Fibroblast of villous mesenchyme (primary cell): ENCODE measurements around the gene ZFAND6.

DNA sequence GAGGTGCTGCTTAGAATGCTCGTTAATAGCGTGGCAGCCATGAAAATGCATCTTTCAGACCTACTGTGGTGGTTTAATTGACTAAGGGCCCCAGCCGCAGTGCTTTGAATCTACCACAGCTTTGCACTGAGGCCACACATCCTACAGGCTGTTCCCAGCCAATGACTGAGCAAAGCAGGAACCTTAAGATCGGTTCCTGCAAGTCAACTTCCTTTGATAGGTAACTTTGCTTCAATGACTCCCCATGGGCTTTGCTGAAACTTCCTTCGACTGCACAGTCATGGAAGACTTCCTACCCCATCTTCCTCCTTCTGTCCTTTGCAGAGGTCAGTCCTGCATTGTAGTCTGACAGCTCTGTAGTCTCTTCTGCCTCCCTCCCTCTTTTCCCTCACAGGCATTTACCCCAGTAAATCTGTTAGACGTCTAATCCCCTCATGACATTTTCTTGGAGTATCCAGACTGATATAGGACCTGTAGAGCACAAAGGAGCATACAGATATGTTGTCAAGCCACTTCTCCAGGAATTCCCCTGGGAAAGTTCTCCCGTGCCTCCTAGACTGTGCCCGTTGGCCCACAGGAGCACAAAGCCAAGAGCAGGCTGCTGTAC is 2.6 kb upstream of the BCL2A1 start:
- CAGE, long polyA plus RNA: no peak

DNA sequence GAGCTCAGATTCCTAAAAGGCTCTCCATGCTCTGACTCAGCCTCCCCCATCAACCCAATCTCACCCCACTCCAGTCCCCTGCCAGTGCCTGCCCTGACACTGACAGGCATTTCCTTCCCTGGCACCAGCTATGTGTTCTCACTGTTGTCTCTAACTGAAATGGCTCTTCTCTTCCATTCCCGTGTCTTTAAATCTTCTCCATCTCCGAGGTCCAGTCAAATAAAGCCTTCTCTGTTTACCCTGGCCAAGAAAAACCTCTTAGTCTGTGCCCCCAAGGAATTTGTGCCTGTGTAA is 7.4 kb upstream of the BCL2A1 start:
- CAGE, long polyA plus RNA: no peak

GRCh38 chr15:80059596-80060409 is at the start of gene ZFAND6:
TSS of gene ZFAND6 (plus strand) at chr15:80059676.
- CAGE, long polyA plus RNA: start-site peak on the plus strand at chr15:80059664-80059708, 293 and 571 reads in 2 replicates

DNA sequence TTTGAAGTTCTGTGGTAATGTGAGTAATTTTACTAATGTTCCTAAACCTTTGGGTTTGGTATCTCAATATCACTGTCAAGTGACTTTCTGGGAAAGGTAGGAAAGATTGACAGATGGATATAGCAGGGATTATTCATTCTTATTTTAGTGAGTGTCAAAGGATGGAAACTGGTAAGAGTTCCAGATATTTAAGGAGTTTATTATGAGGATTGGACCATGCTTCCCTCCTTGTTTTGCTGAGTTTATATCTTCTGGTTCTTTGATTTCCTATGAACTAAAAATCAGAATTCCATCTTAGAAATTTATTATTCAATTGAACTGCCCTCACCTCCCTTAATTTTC is 23.0 kb downstream of the ZFAND6 start:
- CAGE, long polyA plus RNA: no peak

GRCh38 chr15:80127902-80128515 is 24.8 kb upstream of the FAH start:
- CAGE, long polyA plus RNA: no peak

DNA sequence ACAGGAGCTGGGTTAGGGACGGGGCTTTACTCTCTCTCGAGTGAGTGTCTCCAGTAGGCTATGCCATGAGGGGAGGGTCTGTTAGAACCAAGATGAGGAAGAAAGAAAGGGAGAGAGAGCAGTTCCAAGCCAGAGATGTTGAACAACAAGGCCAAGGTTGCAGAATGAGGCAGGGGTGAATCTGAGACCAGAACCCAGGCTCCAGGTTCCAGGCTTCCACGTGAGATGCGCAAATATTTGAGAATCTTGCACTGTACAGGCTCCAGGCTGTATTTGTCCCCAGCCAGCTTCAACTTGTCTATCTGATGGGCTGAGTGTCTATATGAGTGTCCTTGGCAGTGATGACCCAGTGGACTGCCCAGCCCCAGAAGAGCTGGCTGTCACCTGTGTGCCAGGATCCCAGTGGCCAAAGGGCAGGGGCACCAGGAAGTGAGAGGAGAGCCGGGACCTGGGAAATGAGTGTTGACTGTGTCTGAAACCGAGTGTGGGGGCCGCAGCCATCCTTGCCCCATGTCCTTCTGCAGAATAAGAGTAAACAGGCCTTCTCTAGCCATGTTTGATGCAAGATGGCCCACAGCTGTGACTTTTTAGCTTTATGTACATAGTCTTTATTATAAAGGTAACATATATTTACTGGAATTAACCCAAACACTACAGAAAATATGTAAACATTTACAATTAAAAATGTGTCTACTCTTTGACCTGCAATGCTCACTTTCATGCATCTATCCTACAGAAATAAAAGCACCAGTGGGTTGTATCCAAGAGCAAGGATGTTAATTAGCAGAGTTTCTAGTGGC is 10.4 kb downstream of the FAH start:
- CAGE, long polyA plus RNA: no peak

DNA sequence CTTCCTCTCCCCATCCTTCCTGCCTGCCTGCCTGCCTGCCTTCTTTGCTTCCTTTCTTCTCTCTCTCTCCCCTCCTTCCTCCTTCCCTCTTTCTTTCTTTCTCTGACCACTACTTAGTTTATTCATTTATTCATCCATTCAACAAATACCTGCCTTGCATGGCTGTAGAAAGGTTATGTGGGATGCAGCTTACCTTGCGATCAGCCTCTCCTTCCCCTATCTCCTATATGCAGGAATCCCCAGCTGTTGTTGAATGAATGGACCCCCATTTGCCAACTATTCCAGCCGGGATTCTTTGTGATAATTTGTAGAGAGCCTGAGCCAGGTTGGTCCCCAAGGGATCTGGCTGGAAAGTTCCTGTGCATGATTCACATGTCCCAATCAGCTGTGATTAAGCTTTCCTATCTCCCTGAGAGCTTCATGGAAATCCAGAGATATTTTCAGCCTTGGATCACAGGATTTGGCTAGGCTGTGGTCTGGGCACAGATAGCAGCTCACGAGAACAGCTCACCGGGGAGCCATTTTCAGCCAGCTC is 76.6 kb downstream of the ARNT2 start:
- CAGE, long polyA plus RNA: no peak

DNA sequence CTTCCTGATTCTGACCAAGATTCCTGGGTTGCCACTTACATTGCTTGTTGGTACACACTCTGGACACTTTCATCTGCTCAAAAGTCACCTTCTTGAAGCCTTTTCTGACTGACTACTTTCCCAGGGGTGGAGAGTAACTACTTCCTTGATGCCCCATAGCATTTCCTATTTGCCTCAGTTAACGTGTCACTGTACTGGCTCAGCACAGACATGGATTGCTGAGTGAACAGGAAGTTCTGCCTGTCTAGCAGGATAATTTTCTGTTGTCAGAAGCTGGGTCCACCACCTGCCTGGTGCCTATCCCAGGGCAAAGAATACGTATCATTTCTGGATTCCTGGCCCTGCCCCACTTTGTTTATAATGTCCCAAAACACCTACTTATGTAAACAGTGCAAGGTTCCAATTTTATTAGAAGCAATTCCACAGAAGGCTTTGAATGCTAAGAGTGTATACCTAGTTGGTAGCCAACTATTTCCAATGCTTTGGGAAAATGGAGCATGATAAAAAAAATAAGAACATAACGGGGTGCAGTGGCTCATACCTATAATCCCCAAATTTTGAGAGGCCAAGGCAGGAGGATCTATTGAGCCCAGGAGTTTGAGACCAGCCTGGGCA is 15.2 kb upstream of the ABHD17C start:
- CAGE, long polyA plus RNA: no peak

DNA sequence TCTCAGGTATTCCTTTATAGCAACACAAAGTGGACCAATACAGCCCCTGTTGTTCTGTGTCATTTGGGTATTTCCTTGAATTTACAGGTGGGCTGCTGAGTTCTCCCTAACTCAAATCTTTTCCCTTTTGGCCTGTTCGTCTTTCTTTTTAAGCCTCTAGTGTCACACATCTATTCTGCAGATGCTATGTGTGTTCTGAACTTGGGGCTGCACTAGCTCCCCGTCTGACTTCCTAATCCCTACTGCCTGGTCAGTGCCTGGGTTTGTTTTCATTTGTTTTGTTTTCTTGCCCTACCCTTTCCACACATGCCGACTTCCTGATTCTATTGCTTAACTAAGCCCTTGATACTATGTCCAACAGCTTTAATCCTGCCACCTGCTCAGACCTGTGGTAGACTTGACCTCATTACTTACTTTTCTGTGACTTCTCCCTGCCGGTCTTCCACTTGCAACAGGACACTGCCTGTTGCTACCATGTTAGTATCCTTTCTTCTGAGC is 39.4 kb upstream of the CEMIP start:
- CAGE, long polyA plus RNA: no peak

DNA sequence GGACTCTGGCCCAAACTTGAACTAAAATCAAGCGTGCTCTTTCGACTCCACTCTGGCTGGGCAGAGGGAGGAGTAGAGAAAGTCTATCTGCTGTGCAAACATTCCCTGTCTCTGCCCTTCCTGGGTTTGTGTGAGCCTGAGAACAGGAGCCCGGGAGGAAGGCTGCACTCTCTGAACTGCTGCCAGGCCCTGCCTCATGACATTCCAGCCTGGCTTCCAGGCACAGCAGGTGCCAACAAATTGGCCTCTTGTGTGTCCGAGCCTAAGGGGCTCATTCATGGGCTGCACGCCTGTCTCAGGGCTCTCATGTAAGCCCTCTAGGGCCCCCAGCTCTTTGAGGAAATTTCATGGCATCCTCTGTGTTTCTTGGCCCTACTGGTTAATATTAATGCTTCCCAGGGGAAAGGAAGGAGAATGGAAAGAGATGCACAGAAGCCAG is 77.9 kb downstream of the CEMIP start:
- CAGE, long polyA plus RNA: no peak

GRCh38 chr15:80978847-80979599 is 10.6 kb downstream of the MESD start:
- CAGE, long polyA plus RNA: no peak

DNA sequence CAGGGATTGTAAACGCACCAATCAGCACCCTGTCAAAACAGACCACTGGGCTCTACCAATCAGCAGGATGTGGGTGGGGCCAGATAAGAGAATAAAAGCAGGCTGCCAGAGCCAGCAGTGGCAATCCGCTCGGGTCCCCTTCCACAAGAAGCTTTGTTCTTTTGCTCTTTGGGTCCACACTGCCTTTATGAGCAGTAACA is 25.3 kb downstream of the CFAP161 start:
- CAGE, long polyA plus RNA: no peak

- CAGE, long polyA plus RNA: no peak
Observed at GRCh38 chr15:81176177-81176990, 20.3 kb upstream of the IL16 start.

DNA sequence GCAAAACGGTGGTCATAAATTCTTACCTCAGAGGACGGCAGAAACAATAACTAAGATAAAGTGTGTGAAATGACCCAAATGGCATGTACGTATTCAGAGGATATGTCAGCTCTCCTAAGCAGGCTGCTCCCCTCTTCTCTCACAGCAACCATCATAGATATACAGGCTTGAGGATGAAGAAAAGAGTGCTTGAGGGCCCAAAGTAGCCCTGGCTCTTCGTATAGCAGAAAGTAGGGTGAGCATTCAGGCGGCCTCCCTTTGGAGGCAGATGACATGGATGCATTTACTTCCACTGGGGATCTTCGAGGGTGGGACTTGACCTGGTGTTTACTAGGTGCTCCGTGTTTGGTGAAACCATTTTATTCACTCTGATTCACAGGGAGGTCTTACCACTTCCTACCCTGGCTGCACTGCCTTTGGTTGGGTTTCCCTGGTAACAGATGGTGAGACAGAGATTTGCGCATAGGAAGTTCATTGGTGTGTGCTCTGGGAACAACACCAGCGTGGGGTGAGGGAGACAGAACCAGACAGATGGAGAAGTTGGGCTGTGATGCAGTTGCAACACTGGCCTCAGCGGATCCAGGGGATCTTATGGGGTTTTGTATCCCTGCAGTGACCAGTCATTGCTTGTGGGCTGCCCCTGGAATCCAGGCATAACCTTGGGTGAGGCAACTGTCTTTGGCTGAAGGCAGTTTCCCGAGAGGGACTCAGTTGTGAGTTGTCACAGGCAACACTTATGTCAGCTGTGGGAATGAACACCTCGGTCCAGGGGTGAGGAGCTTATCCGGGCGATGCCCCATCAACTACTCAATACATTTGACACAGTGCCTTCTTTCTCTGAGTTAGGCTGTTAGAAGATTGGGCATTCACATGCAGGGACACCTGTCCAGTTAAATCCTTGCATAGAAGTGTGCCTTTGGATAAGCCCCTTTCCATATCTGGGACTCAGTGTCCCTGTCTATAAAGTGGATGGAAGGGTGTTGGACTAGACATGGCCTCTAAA is 12.5 kb upstream of the IL16 start:
- CAGE, long polyA plus RNA: no peak

- CAGE, long polyA plus RNA: no peak
Observed at GRCh38 chr15:81280723-81281283, 43.1 kb downstream of the STARD5 start.

DNA sequence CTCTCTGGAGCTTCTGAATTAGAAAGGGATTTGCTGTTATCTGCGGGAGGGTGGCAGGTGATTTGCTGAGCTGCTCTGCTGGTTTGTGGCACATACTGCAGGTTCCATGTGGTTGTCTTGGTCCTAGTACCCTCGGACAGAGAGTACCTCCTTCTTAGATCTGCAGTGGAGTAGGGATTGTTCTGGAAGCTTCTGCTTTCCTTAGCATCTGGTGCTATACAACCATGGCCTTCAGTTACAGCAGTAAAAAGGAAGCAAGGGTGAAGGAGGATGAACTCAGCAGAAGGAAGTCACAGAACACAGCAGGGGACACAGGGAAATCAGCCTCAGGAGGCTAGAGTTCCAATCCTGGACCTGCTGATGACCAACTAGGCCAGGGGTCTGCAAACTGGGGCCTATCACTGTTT is 39.6 kb downstream of the STARD5 start:
- CAGE, long polyA plus RNA: no peak

- CAGE, long polyA plus RNA: no peak
Observed at GRCh38 chr15:81312713-81313555, 11.0 kb downstream of the STARD5 start.

GRCh38 chr15:82044158-82044660 is 1.6 kb downstream of the MEX3B start:
- CAGE, long polyA plus RNA: no peak

- CAGE, long polyA plus RNA: no peak
Observed at GRCh38 chr15:82072880-82073412, 27.1 kb upstream of the MEX3B start.

DNA sequence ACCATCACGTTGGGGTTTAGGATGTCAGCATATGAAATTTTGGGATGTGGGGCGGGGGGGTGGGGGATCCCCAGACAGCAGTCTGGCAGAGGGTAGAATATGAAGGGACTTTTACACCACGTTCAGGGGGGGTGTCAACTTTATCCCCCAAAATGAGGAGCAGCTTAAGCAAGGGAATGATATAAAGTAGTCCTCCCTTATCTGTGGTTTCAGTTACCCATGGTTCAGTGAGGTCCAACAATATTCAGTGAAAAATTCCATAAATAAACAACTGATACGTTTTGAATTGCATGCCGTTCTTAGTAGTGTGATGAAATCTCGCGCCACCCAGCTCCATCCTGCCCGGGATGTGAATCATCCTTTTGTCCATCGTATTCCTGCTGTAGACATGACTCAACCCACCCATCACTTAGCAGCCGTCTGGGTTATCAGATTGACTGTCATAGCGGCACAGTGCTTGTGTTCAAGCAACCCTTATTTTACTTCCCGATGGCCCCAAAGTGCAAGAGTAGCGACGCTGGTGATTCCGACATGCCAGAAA is 47.8 kb upstream of the MEX3B start:
- CAGE, long polyA plus RNA: no peak